Islet of Langerhans (tissue), 1 donor: ENCODE results near the genes MAX, GARIN2, PALS1 and ARG2.

- RRBS, result 94% methylated on average over 5 of the region's 20 CpGs
These were observed 26.5 kb downstream of the MAX start for GRCh38 chr14:65075614-65076444.

DNA sequence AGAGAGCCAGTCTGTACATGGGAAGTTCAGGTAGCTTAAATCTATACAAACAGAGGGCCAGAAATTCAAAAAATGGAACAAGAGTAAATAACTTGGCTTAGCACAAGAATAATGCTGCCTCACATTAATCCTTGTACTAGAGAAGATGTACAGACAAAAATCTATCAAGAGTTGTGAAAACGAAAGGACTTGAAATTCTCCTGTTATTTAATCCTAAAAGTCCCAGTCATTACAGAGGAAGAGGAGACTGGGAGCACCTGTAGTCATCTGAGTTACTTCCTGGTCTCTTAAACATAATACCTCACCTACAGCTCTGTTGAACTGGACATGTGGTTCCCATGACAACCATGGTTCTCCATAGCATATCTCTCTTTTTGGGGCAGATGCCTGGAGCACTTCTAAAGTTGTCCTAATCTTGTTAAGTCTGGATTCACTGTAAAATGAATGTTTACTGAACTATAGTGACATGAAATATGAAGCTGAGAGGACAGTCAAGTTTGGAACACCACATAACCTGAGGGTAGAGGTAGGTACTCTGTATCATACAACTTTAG, 7.3 kb downstream of the MAX start:
- RRBS, result no CpG with 5 or more reads among the region's 1 CpG

DNA sequence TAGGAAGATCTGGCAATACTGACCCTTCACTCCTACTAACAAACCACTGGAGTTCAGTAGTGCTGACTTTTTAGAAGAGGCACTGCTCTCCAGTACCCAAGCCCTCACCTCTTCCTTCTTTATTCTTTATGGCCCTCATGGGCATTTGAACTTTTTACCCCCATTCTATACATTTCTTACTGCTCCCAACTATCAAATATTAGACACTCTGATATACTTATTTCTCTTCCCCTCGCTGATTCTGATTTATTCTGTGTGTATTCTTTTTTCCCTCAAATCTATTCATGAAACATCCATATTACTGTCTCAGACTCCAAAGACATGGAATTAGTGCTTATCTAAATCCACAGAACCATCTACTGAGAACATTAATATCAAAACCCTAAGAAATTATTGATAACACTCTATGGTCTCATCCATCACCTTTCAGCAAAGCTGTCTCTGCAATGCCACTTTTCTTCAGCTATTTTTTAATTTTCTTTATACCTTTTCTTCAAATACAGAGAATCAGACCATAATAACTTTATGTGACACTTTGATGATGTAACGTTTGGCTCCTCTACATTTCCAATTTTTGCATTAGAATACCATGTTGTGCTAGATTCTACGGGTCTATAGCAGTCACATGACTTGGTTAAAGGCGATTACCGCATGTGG, 1.7 kb downstream of the MAX start:
- RRBS, result no CpG with 5 or more reads among the region's 5 CpGs

- RRBS, result 4% methylated on average over 27 of the region's 78 CpGs
These were observed at the start of gene MAX for GRCh38 chr14:65101927-65102772. Gene MAX (minus strand): TSS chr14:65102517.

DNA sequence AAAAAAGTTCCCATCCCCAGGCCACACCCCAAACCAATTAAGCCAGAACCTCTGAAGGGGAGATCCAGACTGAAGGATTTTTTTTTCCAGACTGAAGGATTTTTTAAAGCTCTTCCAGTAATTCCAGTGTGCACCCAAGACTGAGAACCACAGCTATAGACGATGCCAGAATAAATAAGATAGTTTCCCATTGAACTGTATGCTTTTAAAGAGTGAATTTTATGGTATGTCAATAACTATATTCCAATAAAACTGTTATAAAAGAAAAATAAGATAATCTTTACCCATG, 2.2 kb upstream of the MAX start:
- RRBS, result no CpG with 5 or more reads among the region's 1 CpG

DNA sequence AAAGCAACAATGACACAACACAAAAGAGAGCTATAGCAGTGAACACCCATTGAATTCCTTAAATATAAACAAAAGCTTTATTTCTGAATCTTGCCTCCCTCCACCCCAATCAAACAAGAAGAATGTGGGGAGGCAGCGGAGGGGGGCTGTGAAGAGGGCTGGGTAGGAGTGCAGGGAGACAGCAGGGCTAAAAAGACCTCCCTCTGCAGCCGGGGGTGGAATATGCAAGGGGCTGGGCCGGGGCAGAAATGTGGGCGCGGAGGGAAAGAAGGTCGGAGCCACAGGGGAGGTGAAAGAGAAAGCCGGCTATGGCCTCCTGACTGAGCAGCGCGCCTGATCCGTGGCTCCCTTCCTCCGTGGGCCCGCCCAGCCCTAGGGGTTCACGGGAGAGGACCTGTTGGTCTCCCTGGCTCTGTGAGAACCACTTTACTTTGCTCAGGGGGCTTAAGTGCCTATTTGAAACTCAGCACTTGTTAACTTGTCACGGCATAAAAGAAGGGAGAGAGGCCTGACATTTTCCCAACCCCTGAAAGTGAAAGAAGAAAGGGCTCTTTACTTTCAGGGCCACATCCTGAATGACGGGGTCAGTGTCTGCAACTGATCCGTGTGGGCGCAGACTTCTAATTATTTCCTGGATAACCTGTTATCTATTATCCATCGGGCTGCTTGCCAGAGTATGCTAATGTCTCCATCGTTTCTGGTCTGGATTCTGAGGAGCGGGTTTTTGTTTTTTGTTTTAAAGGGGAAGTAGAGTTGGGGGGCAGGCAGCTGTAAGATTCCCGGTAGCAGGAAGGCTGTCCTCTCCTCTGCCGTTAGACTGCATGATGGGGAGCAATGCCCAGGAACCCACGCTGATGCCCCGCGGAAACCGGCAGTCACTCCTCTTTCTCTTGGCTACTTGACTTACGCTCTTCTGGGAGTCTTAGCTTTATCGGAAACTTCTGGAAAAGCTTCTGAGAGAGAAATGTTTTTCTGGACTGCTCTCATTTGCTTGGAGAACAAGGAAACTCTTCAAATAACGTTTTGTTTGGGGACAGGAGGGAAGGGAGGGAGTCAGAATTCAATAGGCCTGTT, 127.5 kb upstream of the MAX start:
- RRBS, result 13% methylated on average over 11 of the region's 29 CpGs

DNA sequence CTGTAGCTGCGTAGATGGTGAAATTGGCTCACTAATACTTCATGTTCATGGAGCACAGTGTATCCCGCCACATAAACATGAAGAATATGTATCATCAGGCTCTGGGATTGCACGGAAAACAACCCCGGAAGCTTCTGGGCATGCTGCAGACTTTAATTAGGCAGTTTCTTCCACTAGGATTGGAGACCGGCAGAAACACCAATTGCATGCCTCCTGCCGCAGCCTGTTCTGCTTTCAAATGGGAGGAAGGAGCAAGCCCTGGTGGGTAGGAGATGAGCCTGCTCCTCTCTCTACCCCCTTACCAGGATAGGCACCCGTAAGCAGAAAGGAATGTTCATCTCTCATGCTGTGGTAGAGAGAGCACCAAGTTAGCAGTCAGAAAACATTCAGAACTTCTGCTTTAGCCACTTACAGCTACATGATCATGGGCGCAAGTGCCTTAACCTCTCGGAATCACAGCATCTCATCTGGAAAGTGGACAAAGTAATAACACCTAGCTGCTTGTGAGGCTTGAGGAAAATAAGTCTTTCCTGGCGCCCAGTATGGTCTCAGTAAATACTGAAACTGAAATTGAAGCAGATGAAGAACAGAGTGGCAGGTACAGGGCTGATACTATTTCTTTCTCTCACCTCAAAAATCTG, 129.9 kb upstream of the FUT8 start:
- RRBS, result 54% methylated on average over 2 of the region's 10 CpGs

- RRBS, result no CpG with 5 or more reads among the region's 3 CpGs
These were observed 77.0 kb upstream of the FUT8 start for GRCh38 chr14:65335535-65335859.

DNA sequence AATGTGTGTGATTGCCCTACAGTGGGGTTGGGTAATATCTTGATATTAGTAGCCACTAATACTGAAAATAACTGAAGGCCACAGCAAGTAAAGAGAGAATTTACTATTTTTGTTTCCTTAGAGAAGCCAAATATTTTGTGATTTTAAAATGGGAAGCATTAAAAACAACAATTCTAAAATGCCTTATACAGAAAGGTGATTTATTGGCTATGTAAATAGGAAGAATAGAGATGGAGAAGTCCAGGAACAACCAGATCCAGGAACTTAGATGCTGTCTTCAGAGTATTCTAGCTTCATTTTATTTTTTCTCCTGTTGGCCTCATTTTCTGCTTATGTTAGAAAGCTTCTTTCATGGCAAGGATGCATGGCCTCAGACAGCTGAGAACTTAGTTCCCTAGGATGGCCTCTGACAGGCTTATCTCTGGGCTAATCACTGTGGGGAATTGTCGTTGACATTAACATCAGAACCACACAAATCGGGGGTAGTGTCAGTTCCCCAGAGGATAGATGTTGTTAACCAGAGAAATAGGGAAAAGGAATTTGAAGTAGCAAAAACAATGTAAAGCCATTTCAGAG, 21.5 kb downstream of the FUT8 start:
- RRBS, result no CpG with 5 or more reads among the region's 2 CpGs

DNA sequence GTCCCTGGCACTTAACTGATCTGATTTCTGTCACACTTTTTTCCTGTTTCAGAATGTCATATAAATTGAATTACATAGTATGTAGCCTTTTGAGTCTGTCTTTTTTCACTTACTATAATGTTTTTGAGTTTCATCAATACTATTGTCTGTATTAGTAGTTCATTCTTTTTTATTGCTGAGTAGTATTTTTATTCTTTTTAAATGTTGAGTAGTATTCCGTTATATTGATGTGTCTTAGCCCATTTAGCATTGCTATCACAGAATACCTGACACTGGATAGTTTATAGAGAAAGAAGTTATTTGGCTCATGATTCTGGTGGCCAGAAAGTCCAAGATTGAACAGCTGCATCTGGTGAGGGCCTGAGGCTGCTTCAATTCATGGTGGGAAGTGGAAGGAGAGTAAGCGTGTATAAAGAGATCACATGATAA, 152.2 kb downstream of the FUT8 start:
- RRBS, result no CpG with 5 or more reads among the region's 2 CpGs

DNA sequence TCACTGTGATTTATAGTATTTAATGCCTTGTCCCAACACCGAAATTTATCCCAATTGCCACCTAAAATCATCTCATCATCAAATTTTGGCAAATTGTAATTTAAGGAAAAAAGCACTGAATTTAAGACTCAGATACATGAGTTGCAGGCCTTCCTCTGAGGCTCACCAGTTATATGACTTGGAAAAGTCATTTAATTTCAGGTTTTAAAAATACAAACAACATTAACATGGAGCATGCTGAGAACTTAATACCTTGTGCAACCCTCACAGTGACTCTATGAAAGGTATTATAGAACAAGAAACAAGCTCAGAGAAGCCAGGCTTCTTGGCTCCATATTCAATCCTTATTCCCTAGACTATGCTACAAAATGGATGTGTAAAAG, 9.0 kb downstream of the CCDC196 start:
- RRBS, result no CpG with 5 or more reads among the region's 1 CpG

DNA sequence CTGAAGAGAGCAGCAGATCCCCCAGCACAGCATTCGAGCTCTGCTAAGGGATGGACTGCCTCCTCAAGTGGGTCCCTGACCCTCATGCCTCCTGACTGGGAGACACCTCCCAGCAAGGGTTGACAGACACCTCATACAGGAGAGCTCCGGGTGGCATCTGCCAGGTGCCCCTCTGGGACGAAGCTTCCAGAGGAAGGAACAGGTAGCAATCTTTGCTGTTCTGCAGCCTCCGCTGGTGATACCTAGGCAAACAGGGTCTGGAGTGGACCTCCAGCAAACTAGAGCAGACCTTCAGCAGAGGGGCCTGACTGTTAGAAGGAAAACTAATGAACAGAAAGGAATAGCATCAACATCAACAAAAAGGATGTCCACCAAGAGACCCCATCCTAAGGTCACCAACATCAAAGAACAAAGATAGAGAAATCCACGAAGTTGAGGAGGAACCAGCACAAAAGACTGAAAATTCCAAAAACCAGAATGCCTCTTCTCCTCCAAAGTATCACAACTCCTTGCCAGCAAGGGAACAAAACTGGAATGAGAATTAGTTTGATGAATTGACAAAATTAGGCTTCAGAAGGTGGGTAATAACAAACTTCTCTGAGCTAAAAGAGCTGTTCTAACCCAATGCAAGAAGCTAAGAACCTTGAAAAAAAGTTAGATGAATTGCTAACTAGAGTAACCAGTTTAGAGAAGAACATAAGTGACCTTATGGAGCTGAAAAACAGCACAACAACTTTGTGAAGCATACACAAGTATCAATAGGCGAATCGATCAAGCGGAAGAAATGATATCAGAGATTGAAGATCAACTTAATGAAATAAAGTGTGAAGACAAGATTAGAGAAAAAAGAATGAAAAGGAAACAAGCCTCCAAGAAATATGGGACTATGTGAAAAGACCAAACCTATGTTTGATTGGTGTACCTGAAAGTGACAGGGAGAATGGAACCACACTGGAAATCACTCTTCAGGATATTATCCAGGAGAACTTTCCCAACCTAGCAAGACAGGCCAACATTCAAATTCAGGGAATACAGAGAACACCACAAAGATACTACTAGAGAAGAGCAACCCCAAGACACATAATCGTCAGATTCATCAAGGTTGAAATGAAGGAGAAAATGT, 80.3 kb downstream of the GPHN start:
- RRBS, result no CpG with 5 or more reads among the region's 9 CpGs

DNA sequence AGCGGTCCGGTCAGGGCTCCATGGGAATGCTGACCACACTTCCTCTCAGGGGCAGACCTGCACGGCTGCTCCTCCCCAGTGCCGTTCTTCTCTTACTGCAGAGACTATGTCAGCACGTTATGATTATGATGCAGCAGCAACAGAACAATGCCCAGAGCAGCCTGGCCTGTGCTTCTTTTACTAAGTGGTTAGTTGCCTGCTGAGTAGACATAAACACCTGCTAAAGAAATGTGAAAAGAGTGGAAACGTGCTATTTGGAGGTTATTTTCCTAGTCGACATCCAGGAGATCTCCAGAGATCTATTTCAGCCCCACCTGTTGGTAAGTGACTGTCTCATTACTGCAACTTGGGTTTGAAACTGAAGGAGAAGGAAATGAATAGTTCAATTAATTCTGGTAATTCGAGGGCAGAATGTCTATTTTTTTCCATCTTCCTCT, at the start of gene GARIN2:
Gene GARIN2, plus strand, starts transcription at position 191 of the 437 bp plus-strand sequence.
- RRBS, result no CpG with 5 or more reads among the region's 8 CpGs

- RRBS, result no CpG with 5 or more reads among the region's 15 CpGs
These were observed 734 bp upstream of the PALS1 start for GRCh38 chr14:67240499-67240903.

DNA sequence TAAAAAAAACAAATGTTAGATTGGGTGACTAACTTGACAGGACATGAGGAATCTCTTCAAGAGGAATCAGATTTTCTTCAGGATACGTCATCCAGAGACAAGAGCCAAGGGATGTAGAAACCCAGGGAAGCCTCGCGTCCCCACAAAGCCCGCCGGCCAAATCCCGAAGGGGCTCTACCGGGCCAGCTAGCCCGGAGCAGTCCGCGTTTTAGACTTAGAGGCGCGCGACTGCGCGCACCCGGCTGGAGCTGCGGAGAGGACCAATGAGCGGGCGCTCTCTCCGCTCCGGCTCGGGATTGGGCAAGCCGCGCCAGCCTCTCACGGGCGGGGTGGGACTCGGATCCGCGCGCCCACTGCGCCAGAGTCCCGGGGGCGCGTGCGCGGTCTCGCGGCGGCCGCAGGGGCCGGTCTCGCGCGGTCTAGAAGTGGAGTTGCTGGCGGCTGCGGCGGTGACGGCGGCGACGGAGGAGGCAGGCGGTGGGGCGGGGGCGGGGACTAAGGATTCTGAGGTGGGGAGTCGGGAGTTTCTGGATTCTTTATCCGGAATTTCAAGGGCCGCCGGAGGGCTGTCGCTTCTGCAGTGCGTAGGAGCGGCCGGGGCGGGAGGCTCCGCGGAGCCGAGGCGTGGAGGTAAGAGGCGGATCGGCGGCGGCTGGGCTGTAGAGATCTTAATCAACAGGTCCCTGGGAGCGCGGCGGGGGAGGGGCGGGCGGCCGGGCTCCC, at the start of gene PALS1:
Gene PALS1, plus strand, starts transcription at position 532 of the 723 bp plus-strand sequence.
- RRBS, result 3% methylated on average over 42 of the region's 77 CpGs

DNA sequence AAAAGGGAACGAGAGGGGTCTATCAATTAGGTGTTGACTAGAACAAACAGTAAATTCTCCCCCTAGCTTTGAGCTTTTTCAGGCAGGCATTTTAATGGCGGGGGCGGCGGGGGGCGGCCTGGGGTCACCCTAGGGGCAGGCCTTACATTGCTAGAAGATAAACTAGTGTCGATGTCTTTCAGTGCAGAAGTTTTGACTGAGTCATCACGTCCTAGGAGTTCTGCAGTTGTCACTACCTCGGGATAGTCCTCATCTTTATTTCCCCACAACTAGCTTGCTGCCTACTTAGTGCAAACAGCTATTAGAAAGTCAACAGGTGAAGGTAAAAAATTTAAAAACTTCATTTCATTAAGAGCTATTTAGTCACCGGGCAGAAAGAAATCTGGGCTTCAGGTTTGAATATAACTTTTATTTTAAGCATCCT, 1.6 kb downstream of the ATP6V1D start:
- RRBS, result no CpG with 5 or more reads among the region's 9 CpGs

DNA sequence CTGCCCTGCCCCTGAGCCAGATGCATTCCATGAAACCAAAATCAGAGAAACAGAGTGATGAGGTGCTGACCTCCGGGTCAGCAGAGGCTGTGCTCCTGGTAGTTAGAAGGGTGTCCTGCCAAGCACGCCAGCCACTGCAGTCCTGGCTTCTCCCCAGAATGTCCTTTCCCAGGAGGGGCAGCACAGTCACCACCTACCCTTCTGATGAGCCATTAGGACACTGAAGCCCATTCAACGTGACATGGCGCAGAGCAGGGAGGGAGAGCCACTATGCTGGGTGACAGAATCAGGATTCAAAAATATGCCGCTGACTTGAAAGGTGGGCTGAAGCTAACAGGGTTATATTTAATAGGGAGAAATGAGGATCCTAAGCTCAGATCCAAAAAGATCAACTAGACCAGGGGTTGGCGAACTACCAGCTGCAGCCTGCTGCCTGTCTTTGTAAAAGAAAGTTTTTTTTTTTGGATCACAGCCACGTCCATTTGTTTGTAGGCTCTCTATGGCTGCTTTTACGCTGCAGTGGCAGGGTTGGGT, 34.5 kb upstream of the PLEK2 start:
- RRBS, result no CpG with 5 or more reads among the region's 8 CpGs

GRCh38 chr14:67461339-67461985, 27.1 kb downstream of the TMEM229B start:
- RRBS, result no CpG with 5 or more reads among the region's 3 CpGs

DNA sequence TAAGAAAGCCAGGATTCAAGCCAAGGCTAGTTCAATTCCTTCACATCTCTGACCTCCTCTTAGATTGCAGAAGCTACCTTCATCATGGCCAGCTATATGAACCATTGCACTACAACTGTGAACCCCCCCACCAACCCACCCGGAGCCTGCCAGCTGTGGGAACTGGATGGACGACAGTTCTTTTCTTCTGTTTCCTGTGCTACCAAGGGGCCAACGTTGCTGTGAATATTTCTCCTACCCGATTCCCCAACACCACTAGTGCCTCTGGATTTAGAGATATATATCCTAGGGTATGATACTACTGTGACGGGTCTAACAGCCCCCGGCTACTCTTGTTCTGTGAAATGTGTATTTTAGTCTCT, 13.1 kb downstream of the PIGH start:
- RRBS, result no CpG with 5 or more reads among the region's 6 CpGs

- RRBS, result 3% methylated on average over 11 of the region's 55 CpGs
These were observed at the start of gene ARG2 for GRCh38 chr14:67619832-67620786. Gene ARG2 (plus strand): TSS chr14:67619920.